ENCODE measurements around a stretch of chr10.

GRCh38 chr10:132410322-132410685 is 13.3 kb downstream of the PWWP2B start:
- PRO-cap = no peak

GRCh38 chr10:132452904-132453546 is 56.0 kb downstream of the PWWP2B start:
- PRO-cap = no peak

- PRO-cap = no peak
Measured at GRCh38 chr10:132538455-132539391, 1.1 kb downstream of the INPP5A start.

- PRO-cap = no peak
Measured at GRCh38 chr10:132568699-132569278, 31.2 kb downstream of the INPP5A start.

GRCh38 chr10:132572334-132572688 is 34.7 kb downstream of the INPP5A start:
- PRO-cap = no peak

- PRO-cap = no peak
Measured at GRCh38 chr10:132591588-132592069, 54.0 kb downstream of the INPP5A start.

GRCh38 chr10:132627092-132628060 is 89.8 kb downstream of the INPP5A start:
- PRO-cap = no peak

GRCh38 chr10:132642136-132642732 is 104.6 kb downstream of the INPP5A start:
- PRO-cap = no peak

- PRO-cap = no peak
Measured at GRCh38 chr10:132691398-132692562, 94.2 kb downstream of the NKX6-2 start.

DNA sequence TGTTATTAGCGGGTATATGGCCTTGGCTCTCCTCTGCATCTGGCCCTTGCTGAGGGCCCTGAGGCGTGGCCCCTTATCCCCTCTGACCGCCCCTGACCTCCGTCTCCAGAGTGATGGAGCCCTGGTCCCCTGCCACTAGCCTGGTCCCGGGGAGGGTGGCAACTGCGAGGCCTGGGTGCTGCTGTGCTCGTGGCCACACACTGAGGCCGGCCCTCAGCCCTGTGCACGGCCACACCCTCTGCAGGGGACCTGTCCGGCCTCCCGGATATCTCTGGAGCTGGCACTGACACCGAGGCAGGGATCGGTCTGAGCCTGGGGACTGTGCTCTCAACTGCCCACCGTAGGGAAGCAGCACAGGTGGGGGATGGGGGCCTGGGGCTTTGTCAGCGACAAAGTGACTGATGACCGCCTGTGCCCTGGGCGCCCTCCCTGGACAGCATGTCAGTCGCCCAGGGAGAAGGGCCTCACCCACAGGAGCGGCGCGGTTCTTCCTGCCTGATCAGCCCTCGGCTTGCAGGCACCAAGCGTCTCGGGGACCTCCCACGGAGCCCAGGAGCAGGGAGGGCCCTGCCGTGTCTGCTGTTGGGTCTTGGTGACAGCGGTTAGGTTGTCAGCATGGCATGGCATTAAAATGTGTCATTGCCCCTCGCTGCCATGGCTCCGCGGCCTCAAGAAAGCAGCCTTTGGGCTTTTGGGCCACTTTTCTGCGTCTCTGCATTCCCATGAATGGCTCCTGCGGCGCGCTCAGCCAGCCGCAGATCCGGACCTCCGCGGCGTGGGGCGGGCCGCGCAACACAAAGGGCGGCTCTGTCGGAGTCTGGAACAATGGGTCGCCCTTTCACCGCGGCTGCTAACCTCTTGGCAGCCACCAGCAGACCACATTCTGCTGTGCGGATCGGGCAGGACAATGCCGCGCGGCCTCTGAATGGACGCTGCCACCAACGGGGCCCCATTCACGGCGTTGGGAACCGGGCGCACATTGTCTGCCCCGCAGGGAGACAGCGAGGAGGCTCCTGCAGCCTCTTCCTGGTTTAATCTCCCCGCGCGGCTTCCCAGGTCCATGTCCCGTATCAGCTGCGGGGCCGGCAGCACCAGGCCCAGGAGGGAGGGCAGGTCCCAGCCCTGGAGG is 72.1 kb downstream of the NKX6-2 start:
- PRO-cap = no peak

DNA sequence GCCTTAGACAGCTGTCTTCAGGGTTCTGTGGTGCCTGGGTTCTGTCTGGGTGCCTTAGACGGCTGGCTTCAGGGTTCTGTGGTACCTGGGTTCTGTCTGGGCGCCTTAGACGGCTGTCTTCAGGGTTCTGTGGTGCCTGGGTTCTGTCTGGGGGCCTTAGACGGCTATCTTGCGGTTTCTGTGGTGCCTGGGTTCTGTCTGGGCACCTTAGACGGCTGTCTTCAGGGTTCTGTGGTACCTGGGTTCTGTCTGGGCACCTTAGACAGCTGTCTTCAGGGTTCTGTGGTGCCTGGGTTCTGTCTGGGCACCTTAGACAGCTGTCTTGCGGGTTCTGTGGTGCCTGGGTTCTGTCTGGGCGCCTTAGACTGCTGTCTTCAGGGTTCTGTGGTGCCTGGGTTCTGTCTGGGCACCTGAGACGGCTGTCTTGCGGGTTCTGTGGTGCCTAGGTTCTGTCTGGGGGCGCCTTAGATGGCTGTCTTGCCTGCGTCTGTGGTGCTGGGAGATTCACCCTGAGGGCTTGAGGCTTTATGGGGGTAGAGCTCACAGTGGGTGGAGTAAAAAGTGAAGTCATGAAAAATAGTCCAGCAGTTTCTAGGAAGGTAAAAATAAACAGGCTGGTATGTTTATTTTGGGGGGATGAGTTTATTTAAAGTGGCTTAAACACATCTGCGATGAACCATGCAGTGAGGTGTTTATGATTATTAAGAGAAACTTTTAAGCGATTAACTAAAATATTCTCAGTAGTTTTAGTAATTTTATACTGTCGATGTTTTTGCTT is 64.4 kb downstream of the NKX6-2 start:
- PRO-cap = no peak

- PRO-cap = no peak
Measured at GRCh38 chr10:132724498-132725624, 61.1 kb downstream of the NKX6-2 start.

DNA sequence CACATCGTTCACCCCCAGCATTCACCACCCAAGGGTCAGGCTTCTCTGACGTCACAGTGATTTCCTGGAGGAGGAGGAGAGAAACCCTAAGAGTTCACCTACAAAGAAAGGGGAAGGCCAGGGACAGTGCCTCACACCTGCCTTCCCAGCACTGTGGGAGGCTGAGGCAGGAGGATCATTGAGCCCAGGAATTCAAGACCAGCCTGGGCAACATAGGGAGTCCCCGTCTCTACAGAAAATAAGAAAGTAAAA is 45.2 kb downstream of the NKX6-2 start:
- PRO-cap = no peak

GRCh38 chr10:132765349-132766004 is 20.5 kb downstream of the NKX6-2 start:
- PRO-cap = no peak

- PRO-cap = no peak
Measured at GRCh38 chr10:132787682-132788100, 1.7 kb upstream of the NKX6-2 start.

GRCh38 chr10:132836108-132836634 is 50.2 kb upstream of the NKX6-2 start:
- PRO-cap = no peak

DNA sequence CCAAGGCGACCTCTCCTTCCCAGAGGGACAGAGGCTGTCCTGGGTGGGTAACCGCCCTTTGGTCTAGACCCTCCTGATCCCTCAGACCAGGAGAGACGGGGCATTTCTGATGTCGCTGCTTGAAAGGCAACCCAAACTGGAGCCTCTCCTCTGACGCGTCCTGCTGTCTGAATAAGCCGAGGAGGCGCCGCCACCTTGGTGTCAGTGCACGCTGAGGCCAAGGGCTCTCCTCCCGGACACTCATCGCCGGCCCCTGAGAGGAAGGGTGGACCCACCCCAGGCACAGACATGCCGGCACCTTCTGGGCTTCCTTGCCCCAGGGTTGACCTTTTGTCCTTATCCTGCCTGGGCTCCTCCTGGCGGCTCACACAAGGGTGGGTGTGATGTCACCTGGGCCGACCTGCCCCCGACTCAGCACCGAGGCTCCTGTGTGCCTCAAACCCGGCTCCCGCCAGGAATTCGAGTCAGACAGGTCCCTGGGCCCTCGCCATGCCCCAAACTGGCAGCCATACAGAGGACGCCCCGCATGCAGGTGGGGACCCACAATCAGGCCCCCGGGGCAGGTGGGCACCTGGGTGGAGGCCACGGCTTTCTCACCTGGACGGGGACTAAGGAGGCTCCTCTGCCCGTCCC is 17.7 kb upstream of the CFAP46 start:
- PRO-cap = unidirectional peak, minus-strand start at position 173 of the sequence

DNA sequence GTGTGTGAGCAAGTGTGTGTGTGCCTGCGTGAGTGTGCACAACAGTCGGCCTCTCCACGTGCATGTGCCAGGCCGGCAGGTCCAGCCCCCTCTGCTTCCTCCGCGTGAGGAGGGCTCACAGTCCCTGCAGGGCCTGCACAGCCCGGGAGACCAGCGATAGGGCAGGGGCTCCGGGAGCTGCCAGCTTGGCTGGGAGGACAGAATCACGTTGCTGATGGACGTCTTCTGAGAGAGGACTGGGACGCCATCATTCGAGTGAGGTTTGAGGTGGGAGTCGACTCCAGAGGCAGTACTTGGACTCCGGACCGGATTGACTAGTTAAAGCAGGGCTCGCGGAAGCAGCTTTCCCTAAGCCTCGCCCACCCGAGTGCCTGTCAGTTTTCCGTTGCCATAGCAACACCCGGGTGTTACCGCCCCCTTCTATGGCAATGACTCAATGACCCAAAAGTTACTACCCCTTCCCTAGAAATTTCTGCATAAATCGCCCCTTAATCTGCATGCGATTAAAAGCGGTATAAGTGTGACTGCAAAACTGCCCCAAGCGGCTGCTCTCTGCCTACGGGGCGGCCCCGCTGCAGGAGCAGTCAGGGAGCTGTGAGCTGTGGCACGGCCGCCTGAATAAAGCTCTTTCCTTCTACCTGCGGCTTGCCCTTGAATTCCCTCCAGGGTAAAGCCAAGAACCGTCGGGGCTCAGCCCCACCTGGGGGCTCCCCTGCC is 19.7 kb upstream of the CFAP46 start:
- PRO-cap = bidirectional peak, plus-strand start at position 583 of the sequence, minus-strand start at position 291 of the sequence

DNA sequence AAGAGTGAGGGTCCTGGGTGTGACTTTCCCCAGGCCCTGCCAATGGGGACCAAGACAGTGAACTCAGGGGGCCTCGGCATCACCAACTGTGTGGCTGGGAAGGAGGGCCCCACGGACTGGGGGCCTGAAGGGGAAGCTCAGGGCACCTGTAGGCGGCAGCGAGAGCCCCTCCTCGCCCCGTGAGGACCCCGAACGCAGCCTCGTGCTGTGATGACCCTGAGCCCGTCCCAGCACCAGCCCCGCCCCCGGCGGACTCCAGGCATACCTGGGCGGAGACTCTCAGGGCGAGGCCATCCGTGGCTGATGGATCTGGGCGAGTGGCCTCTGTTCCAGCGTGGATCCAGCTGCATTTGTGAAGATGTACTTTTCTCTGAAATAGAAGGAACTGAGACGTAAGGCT is 50.4 kb upstream of the CFAP46 start:
- PRO-cap = no peak

DNA sequence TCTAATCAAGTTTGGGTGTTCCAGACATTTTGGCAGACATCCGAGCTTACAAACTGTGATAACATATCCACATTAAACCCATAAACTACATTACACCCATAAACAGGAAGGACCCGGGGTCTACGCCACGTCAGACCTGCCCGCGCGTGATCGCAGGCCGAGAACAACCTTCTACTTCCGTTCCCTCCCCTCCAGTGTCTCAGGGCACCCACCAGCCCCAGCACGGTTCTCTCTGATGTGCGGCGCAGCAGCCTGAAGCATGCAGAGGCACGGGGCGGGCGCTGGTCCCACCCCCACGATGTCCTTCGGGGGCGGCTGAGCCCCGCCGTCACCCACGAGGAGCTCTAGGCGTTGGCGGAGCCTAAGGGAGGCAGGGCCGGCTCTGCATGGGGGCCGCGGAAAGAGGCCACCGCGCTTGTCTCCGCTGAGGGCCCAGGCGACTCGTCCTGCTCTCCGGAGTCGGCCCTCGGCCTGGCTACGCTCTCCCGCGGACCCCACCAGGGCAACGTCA is 65.8 kb upstream of the ADGRA1 start:
- PRO-cap = no peak

Measured in right cardiac atrium (tissue), 1 donor.